Osteocyte (in vitro differentiated cells): ENCODE results near the genes PARVB and NUP50.

DNA sequence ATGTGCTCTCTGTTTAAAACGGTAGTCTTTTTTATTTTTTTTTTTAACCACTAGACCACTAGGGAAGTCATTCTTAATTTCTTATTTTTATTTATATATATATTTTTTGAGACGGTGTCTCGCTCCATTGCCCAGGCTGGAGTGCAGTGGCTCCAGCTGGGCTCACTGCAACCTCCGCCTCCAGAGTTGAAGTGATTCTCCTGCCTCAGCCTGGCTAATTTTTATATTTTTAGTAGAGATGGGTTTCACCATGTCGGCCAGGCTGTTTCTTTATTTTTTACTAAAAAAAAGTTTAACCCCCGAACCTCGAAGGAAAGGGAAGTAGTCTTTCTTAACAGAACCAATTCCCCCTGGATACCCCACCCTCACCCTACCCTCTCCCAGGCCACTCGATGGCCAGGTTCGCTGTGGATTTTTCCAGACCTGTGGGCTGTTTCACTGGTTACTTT lies 2.4 kb downstream of the TSPO start:
- PRO-cap: no peak

GRCh38 chr22:43154795-43155170 lies 3.4 kb downstream of the TSPO start:
- PRO-cap: no peak

DNA sequence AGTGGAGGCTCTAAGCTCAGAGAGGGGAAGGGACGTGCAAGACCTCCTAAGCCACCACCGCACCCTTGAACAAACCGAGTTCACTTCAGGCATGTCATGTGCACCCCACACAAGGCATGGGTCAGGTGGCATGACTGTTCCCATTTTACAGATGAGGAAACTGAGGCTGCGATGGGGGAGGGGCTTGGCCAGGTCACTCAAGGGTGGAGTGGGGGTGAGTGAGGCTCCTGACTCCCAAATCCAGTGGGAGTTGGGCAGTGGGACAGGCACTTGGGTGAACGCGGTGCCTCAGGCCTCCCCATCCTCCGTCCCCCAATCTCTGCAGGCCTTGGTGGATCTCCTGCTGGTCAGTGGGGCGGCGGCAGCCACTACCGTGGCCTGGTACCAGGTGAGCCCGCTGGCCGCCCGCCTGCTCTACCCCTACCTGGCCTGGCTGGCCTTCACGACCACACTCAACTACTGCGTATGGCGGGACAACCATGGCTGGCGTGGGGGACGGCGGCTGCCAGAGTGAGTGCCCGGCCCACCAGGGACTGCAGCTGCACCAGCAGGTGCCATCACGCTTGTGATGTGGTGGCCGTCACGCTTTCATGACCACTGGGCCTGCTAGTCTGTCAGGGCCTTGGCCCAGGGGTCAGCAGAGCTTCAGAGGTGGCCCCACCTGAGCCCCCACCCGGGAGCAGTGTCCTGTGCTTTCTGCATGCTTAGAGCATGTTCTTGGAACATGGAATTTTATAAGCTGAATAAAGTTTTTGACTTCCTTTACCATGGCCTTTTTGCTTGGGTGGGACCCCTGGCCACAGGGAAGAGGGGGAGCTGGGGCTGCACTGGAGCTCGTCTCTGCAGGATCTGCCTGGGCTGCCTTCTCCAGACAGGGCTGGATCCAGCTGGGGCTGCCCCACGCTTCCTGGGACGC lies 11.4 kb downstream of the TSPO start:
- PRO-cap: no peak

DNA sequence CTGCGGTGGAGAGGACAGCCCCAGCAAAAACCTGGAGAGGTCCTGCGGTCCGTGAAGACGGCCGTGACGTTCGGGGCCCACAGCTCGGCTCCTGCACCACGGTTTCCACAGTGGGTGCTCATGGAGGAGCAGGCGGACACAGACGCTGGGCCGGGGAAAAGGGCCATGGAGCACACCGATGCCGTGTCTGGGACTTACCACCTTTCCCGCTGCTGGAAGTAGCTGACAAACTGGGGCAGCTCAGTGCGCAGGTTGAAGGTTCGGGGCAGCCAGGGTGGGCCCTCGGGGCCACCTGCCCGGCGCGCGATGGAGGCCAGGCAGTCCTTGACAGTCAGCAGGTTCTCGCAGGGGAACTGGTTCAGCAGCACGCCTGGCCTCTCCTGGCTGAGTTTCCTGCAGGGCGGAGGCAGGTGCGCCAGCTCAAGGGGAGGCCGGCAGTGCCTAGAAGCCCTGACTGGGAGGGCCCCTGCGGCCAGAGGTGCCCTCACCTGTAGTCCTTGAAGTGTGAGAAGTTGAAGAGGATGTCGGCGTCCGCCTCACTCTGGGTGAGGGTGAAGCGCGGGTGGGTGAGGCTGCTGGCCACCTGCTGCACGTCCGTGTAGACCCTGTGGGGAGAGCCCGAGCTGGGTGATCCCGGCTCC lies 12.8 kb downstream of the TTLL12 start:
- PRO-cap: no peak

DNA sequence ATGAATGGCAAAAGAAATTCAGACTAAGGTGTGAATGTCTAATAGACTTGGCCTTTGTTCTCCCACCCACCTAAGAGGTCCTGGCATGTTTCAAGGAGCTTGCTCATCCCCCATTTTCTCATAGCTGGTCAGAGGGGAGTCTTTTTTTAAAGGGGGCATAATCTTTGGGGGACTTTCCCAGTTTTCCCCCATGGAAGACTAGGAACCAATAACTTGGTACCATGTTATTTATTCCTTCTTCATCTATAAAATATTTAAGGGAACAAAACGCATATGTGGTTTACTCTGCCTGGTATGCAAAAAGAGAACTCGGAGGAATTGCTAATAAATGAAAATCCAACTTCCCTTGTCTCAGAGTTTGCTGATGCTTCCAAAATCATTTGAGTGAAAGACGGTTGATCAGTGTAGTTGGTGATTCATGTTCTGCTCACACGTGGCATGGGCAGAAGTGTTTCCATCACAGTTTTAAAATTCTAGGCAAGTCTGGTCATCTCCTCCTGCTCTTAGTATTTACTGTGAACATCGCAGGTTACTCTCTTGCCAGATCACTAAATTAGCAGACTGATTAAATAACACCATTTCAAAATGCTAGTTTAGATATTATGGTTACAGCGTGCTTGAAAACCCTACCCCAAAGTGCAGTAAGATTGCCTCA lies 12.0 kb upstream of the PARVB start:
- PRO-cap: no peak

GRCh38 chr22:44023831-44024947 lies at the start of gene PARVB:
TSS of gene PARVB (plus strand) at chr22:44024302.
- PRO-cap: bidirectional peak, plus-strand start at chr22:44024277, minus-strand start at chr22:44024168; unidirectional peak, minus-strand start at chr22:44024425; unidirectional peak, minus-strand start at chr22:44024826

GRCh38 chr22:44037456-44037944 lies 13.4 kb downstream of the PARVB start:
- PRO-cap: no peak

GRCh38 chr22:44068849-44069358 lies 44.8 kb downstream of the PARVB start:
- PRO-cap: no peak

DNA sequence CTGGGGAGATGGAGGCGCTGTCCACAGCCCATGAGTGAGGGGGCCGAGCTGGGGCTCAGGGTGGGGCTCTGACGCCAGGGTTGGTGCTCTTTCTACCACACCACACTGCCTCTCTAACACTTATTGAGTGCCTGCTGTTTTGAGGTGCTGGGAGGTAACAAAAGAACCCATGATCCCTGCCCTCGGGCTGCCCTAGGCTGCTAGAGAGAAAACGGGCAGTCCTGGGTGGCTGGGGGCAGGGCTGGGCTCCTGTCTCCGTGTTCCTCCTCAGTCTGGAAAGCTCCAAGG lies 7.2 kb downstream of the PARVG start:
- PRO-cap: no peak

GRCh38 chr22:44206868-44207323 lies 26.2 kb downstream of the PARVG start:
- PRO-cap: no peak

GRCh38 chr22:44658309-44658922 lies 43.6 kb upstream of the PRR5 start:
- PRO-cap: no peak

GRCh38 chr22:44838692-44839273 lies 86.4 kb downstream of the ARHGAP8 start:
- PRO-cap: no peak

DNA sequence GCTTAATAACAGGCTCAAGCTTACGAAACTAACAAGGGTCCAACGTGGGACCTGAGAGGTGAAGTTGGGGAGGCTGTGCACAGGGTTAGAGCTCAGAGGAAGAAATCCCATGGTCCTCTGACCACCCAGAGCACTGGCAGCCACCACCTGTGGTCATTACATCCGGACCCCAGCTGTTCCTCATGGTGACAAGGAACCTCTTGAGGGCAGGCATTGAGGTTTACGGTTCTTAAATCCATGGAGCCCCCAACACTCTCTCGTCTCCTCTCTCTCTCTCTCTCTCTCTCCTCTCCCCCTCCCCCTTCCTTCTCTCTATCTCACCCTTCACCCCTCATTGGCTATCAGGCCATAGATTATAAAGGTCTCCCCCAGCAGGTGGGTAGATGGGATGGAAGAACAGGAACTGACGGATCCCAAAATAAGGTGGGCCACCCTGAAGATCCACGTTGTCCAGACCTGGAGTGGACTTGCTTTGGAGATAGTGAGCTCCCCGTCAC lies 22.3 kb downstream of the PHF21B start:
- PRO-cap: no peak

DNA sequence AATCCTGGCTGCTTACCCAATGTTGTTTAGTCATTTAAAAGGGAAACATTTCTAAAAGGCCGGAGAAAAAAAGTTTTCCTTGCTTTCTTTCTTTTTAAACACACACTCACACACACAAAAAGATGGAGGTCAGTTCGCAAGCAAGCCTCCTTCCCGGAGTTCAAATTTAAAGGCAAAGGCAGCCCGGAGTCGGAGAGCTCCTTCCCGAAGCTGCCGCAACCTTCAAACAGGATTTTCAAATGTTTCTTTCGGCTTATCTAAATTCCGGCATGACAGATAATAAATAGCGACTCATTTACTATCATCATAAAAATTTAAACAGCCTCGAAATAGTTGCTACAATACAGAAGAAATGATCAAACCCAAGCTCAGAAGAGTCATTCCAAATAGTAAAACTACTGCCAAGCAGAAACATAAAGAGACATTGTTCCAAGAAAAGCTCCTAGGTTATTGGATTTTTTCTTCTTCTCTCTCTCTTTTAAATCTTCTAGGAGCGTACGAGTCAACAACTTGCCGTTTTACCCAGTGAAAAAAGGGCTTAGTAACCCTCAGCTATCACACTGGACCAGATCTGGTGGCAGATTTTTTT lies 3.4 kb downstream of the PHF21B start:
- PRO-cap: no peak

DNA sequence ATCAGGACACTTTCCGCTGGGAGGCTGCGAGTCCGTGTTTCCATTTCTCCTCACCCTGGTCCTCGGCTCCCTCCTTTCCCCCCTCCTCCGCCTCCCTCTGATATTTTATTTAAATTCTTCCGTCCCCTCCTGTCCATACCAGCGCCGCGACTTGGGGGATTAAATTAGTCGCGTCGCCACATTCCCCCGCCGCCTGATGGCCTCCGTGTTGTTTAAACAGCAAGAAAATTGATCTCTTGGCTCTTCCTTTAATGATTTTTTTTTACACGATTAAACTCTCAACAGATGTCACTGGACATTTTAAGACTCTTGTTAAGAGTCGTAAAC lies 444 bp upstream of the PHF21B start:
- PRO-cap: no peak

GRCh38 chr22:45064482-45064891 lies 54.7 kb upstream of the PHF21B start:
- PRO-cap: no peak

DNA sequence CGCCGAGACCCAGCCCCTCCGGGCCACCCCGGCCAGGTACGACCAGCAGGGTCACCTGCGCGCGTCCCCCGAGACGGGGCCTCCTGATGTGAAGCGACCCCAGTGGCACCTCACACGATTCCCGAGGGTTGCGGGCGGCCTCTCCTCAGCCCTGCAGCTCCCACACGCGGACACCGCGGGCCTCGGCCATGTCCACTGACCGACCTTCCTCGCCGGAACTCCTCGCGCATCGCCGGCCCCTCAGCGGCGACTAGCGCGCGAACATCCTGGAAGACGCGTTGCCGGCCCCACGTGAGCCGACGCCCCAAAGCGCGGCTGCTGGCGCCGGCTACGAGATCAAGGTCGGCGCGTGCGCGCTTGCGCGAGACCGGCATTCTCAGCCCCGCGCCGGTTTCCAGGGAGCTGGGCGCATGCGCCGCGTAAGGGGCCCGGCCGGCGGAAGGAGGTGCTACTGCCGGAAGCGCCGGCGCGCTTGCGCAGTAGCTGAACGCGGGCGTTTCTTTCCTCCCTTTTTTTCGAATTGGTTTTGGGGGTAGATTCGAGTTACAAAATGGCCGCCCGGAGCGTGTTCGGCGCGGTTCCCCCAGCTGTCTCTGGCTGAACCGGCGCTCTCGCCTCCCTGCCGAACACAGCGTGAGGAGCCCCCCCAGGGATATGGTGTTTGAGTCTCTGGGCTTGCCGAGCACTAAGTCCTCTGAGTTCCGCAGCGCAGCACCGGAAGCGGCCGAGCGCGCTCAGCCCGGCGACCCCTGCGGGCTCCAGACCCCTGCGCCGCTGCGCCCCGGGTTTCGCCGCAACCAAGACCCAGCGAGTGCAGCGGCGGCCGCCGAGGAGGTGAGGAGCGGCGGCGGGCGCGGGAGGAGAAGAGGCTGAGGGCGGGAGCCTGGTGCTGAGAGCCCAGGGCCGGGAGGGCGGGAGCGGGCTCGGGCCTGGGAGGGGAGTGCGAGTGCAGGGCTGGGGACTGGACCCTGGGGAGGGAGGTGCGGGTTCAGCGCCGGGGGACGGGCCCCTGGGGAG lies at the start of gene NUP50:
NUP50 (plus strand) TSS at position 463 of the 1,017 bp plus-strand sequence.
- PRO-cap: unidirectional peak, minus-strand start at position 252 of the sequence; unidirectional peak, minus-strand start at position 338 of the sequence; bidirectional peak, plus-strand start at position 566 of the sequence, minus-strand start at position 338 of the sequence

- PRO-cap: no peak
Observed at GRCh38 chr22:45192533-45193237, 29.0 kb downstream of the NUP50 start.

GRCh38 chr22:45197460-45198453 lies 34.0 kb downstream of the NUP50 start:
- PRO-cap: no peak

DNA sequence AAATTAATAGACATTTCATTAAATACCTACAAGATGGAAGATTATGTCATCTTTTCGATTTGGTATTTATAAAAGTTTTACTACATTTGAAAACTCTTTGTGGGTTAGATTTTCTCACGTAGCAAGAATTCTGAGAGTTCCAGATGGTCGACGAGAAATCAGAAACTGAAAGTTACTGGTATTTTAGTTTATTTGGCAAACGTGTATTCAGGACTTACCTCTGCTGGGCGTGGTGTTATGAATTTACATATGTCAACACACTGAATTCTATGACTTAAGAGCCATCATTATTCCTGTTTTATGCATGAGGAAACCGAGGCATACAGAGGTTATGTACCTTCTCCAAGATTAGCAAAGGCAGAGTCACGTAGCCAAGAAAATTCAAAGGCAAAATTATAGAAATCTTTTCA lies 8.5 kb upstream of the KIAA0930 start:
- PRO-cap: no peak